Colonic mucosa (tissue), 1 donor: ENCODE results near the gene RNF146.

DNA sequence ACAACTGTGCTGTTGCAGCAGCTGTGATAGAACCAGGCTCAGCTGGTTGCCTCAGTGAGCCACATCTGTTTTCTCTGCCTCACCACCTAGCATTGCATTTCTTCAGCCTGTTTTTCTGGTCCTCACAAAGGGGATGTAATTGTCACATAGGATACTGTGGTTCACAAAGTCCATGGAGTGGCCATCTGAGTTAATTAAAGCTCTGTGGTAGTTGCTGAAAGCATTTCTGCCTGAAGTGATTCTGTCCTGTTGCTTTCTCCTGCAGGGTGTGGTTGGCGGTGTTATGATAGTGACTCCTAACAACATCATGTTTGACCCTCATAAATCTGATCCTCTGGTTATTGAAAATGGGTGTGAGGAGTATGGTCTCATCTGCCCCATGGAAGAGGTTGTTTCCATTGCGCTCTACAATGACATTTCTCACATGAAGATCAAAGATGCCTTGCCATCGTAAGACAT is 71.6 kb upstream of the HINT3 start:
- PRO-cap = no peak

GRCh38 chr6:125899544-125900418 is 56.8 kb upstream of the HINT3 start:
- PRO-cap = unidirectional peak, plus-strand start at chr6:125899910

- PRO-cap = bidirectional peak, plus-strand start at chr6:125958129, minus-strand start at chr6:125957996
Observed at GRCh38 chr6:125957848-125958459, 1.4 kb downstream of the HINT3 start.

GRCh38 chr6:125987022-125987482 is 712 bp downstream of the TRMT11 start:
- PRO-cap = unidirectional peak, minus-strand start at chr6:125987184

DNA sequence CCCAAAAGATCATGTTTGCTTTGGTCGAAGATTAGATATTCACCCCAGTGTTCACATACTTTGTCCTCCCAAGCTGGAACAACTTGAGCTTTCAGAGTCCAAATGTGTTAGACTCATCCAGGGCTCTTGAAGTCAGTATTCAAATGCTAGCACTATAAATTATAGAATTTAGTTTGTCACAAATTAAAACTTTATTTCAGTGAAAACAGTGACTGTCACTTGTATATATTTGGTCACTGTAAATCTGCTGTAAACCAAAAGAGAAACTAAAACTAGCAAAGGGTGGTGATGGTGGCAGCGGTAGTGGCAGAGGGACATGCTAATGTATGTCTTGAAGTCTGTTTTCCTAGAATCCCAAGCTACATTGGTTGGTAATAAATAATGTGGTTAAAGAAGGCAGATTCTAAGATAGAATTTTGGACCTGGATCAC is 140.5 kb upstream of the CENPW start:
- PRO-cap = no peak

- PRO-cap = bidirectional peak, plus-strand start at chr6:127120918, minus-strand start at chr6:127120784
Observed at GRCh38 chr6:127120205-127121119, 2.0 kb downstream of the RSPO3 start.

GRCh38 chr6:127155087-127155458 is 36.6 kb downstream of the RSPO3 start:
- PRO-cap = no peak

DNA sequence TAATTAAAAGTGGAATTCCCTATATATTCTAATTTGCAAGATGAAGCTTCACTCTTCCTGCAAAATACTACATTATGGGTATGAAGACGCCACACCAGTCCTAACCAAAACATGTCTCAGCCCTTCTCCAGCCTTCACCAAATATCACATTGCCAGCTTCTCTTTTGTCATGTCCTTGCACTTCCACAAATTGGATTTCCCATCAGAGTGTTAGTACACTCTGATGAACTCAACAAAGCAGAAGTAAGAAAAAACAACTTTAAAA is 62.4 kb upstream of the RNF146 start:
- PRO-cap = no peak

DNA sequence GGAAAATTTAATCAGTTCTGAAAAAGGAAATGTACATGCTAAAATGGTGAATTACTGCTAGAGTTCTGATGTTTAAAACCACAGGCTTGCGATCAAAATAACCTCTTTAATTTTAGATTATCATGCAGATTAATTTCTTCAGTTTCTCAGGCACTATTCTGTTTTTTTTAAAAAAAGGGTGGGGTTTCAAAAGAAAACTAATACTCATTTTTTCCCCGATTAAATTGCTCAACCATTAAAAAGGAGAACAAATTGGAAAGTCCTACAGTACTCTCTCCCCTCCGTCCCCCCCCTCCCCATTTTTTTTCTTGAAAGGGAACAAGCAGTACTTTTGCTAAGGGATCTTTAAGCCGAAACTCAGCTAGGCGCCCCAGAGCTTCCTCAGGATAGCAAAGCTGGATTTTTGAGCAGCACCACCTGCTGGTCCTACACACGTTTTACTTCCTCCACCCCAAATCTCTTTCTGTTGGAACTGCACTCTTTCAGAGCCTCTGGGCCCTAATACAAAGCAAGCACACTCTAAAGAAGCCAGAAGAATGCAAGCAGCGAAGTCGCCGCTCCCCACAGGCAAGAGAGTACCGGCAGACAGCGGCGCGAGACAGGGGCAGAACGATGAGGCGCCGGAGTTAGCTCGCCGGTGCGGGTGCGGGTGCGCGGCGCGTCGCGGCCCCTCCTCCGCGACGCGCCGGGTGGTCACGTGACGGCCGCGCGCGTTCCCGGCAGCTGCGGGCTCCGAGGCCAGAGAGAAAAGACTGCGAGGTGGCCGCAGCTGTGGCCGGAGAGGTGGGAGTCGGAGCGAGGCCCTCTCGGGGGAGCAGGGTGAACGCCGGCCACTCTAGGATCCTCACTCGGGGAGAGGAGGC is at the start of gene RNF146:
Gene RNF146 (plus strand): TSS at position 722 of the 863 bp plus-strand sequence.
- PRO-cap = unidirectional peak, plus-strand start at position 531 of the sequence; bidirectional peak, plus-strand start at position 741 of the sequence, minus-strand start at position 627 of the sequence

DNA sequence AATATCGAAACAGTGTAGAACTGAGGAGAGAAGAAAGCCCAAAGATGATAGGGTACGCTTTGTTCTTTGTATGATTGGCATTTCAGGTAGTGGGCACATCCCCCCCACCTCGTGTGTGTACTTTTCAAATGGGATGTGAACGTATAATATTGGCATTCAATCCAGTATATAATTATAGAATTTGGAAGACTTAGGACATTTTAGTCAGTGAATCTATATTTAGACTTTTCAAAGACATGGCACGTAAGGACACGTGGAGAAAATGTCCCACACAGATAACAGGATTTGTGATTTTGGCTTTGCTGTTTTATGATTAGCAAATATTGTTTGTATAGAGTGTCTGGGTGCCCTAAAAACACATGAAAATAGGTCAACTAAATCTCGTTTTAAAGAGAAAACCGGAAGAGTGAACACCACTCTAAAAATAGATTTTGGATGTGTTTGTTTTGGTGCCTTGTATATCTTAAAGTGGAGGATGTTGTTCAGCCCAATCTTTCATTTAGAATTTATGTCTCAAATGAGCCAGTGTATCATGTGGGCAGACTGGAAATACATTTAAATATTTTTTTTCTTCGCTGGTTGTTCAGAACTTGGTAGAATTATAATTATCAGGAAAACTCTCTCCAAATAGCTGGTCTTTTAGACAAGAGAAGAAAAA is 1.6 kb downstream of the RNF146 start:
- PRO-cap = no peak

DNA sequence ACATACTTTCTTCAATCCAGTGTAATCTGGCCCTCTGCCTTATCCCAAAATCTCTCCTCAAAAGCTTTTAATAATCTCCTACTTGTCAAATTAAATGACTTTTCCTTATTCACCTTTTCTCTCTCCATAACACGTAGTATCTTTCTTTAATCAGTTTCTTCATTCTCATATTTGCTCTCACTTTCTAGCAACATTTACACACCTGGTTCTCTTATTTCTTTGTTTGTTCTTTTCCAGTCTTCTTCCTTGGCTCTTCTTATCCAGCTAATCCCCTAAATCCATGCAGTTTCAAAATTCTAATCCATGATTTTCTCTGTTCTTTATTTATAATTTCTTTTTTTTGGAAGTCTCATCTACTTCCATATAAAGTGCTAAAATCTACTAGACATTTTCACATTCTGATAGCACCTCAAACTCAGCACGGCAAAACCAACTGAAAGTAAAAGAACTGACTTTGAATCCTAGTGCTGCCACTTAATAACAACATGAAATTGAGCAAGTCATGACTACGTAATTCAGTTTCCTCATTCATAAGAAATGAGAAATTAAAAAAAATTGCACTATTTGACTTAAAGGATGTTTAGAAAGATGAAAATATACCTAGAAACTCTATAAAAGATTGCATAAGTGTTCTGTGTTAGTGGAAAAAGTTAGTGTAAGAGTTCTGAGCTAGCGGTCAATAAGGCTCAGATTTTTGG is 26.3 kb downstream of the ECHDC1 start:
- PRO-cap = no peak

- PRO-cap = no peak
Observed at GRCh38 chr6:127483253-127483756, 24.1 kb upstream of the KIAA0408 start.

- PRO-cap = no peak
Observed at GRCh38 chr6:128313870-128314918, 206.2 kb downstream of the PTPRK start.

- PRO-cap = no peak
Observed at GRCh38 chr6:128472218-128473188, 47.9 kb downstream of the PTPRK start.

DNA sequence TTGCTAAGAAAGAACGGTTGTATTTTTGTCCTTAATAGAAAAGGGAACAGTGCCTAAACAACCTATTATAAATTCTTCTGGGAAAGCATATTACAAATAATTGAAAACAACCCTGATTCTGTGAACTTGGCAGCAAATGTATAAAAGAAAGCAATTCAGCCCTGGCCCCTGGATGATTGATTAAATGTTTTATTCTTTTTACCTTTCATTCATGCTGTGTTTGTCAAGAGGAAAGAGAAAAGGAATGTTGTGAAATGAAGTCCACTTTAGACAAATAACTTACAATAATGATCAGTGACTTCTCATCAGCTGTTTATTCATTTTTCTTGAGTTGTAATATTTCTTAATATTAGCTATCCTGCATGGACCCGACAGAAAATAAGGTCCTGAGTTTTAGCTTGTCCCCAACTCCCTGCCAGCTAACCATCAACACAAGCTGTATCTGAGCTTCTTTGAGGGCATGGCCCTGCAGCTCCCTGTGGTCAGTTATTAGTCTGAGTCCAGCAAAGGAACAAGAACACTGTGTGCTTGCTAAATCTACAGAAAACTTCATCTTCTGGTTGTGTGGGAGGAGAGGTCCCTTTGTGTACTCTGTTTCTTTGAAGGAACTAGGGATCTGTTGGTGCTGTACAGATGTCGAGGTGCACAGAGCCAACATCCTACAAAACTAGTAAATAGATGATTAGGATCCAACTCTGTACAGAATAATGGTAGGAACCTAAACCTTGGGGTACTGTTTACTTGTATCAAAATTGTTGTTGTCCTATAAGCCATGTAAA is 248.3 kb downstream of the LAMA2 start:
- PRO-cap = no peak

DNA sequence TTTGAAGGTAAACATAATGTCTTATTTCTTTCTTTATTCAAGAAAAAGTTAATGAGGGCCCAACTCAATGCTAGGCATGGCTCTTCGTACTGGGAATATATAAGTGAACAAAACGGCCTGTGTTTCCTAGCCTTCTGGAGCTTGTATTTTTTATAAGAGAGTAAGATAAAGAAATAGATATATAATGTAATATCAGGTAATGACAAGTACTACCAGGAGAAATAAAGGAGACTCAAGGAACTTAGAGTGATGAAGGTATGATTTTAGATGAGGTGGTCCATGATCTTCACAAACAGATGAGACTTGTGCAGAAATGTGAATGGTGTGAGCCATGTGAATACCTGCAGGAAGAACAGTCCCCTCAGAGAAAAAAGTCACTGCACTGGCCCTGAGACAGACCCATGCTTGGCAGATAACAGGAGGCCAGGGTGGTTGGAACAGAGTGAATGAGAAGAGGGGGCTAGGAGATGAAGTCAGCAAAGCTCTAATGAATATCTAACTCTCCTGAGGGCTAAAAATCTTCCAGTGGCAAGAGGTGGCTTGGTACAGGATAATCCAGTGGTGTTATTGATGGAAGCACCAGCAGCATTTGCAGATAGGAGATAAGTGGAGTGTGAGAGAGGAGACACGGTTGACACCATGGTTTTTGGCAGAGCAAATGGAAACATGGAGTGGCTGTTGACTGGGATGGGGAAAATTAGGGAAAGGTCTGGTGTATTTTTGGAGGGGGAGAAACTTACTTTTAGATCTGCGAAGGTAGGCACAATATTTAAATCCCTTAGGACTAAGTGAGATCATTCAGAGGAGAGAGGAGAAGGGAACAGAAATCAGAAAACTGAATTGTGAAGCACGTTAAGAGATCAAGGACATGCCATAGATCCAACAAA is 363.1 kb downstream of the ARHGAP18 start:
- PRO-cap = no peak

DNA sequence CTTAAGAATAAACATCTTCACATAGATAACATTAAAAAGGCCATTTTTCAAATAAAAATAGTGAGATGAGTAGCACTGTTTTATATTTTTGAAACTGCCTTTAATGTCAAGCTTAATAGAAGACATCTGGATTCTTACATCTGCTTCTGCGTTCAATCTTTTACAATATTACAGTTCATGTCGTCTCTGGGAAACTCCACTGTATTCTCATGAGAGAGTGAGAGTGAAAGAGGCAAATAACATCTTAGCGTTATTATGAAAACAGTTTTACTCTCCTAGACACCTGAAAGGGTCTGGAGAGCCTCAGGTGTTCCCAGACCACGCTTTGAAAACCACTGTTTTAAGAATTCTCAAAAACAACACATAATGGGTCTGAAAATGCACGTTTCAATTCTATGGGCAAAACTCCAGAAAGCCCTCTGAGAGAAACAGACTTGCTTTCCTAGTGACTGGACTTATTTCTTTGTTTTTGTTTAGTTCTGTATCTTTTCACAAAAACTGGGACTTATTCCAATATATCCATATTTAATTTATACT is 63.3 kb downstream of the ARHGAP18 start:
- PRO-cap = no peak

DNA sequence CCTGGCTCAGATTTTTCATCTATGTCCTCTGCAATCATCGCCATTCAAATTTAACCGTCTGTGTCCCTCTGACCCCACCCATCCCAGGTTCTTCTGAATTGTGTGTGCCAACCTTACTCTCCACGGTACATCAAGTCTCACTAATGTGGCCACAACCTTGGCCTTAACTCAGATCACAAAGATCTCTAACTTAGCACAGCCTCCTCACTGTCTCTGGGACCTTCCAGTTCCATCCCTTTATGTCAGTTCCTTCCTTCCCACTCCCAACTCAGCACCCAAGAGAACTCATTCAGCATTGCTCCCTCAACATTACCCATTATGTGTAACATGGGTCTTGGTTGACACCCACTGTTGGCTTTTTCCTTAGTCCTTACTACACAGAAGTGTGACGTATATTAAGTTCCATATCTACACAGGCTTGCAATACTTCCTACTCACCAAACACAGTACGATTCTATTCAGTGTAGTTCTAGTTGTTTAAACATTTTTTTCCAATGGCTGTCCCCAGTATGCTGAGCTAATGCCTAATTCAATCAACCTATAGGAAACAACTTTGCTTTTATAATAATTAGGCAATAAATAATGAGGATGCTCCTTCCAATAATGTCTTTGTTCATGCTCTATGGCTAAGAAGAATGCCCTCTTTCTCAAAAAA is 37.7 kb downstream of the ARHGAP18 start:
- PRO-cap = no peak

DNA sequence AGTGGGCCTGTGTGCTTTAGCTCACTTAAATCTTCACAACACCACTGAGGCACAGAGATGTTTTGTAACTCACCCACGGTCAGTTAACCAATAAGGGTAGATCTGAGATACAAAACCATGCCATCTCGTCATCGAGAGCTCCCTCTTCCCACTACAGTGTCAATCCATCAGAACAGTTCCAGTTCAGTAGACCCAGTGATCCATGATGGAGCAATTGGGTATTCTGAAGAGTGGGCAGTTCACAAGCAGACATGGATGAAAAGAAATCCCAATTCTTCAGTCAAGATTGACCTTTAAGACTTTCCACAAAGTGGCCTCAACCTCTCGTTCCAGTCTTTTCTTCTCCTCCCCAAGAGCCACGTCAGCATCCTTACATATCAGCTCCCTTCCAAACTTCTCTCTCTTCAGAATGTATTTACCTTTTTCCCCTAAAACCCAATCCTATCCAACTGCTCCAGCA is 22.1 kb downstream of the ARHGAP18 start:
- PRO-cap = no peak

DNA sequence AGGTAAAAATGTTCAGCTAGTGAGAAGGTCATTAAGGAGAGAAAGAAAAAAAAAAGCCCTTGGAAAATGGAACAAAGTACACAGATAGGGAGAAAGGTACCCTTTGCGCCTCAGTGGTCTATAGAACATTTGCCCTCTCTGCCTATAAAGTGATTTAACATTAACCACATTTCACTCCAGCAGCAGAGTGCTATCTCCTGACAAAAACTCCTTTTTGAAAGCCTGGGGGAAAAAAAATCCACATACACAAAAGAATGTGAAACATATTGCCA is 798 bp downstream of the ARHGAP18 start:
- PRO-cap = no peak